Left cardiac atrium (tissue), 1 donor: ENCODE data around the genes SP6, HOXB3 and ATP5MC1.

DNA sequence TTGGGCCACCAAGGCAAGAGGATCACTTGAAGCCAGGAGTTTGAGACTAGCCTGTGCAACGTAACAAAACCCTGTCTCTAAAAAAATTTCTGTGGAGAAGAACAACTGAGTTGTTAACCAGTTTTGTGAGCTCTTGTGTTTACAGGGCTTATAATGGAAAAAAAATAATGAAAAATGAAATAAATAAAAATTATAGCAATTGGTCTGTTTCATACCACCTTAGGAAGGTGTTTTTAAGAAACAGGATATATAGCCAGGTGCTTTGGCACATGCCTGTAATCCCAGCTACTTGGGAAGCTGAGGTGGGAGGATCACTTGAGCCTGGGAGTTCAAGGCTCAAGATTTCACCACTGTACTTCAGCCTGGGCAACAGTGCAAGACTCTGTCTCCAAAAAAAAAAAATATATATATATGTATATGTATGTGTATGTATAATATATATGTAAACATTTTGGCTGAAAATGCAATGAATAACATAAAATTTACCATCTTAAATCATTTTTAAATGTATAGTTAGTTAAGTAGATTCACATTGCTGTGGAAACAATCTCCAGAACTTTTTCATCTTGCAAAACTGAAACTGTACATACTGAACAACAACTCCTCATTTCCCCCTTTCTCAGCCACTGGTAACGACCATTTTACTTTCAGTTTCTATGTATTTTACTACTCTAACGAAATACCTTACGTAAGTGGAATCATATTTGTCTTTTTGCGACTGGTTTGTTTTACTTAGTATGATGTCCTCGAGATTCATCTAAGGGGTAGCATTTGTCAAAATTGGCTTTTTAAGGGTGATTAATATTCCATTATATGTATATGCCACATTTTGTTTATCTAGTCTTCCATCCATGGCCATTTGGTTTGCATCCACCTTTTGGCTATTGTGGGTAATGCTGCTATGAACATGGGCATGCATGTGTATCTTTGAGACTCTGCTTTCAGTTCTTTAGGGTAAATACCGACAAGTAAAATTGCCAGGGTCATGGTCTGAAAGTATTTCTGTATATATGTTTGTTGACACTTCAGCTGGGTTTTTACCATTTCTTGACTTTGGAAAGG, 10.1 kb downstream of the KPNB1 start:
- PRO-cap = no peak

GRCh38 chr17:47822946-47823520, 1.4 kb upstream of the OSBPL7 start:
- PRO-cap = no peak

DNA sequence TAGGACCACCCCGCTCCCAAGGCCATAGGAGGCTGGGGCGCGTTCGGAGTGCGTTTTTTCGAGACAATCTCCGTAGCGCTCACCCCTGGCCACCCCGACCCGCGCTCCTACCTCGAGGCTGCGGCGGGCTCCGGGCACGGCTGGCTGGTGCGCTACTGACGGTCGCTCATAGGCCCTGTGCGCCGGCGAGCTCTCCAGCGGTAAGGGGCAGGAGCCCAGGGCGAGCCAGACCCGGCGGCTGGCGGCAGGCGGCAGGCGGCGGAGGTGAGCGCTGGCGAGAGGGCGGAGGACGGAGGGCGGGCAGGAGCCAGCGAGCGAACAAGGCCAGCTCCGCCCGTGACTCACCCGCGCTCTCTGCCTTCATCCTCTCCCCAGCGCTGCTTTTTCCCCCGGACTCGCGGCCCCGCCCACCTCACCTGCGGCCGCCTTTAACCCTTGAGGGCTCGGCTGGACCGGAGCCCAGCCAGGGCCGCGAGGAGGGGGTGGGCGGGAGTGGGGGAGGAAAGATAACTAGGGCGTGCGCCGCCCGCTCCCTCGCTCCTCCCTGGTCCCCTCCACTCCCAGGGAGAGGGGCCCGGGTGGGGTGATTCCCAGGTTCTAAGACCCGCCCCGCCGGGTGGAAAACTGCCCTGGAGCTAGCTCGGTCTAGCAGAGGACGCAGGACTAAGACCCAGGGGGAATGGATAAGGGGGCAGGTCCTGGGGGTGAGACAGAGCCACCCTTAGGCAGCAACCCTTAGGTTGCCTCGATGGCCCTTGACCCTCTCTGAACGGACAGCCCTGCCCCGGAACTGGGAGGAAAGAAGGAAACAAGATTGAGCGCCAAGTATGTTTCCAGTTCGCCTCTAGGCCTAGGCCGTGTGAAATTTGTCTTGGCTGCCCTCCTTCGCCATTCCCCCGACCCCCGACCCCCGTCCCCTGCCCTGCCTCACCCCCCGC, at the start of gene SP6:
SP6 (minus strand) TSS at position 356 of the 938 bp plus-strand sequence.
- PRO-cap = unidirectional peak, minus-strand start at position 356 of the sequence

GRCh38 chr17:47884930-47885569, 11.0 kb upstream of the SP2 start:
- PRO-cap = no peak

GRCh38 chr17:47958525-47959167, 963 bp upstream of the PRR15L start:
- PRO-cap = no peak

GRCh38 chr17:47965988-47966676, 4.8 kb upstream of the CDK5RAP3 start:
- PRO-cap = no peak

DNA sequence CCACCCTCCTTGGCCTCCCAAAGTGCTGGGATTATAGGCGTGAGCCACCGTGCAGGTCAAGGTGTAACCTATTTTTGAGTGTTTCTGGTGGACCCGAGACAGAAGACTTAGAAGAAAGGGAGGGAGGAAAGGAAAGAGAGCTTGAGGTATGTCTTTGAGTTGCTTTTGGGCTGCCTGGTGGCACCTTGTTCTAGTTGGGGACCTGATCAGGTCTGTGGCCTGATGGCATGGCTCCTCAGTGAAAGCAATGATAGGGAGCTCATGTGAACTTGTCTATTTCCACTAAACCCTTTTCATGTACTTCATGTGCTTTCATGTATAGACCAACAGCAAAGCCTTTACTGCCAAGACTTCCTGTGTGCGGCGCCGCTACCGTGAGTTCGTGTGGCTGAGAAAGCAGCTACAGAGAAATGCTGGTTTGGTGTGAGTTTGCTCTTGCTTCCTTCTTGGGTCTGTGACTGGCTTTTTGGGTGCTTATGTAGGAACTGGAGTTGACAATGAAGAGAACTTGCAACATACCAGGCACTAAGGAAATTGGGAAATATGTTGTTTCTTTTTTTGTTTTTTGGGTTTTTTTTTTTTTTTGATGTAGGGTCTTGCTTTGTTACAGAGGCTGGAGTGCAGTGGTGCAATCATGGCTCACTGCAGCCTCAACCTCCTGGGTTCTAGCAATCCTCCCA, 5.6 kb downstream of the SNX11 start:
- PRO-cap = no peak

- PRO-cap = no peak
Observed at GRCh38 chr17:48162816-48163671, 55.5 kb downstream of the SNX11 start.

GRCh38 chr17:48440707-48441203, 10.7 kb upstream of the SKAP1 start:
- PRO-cap = no peak

GRCh38 chr17:48541680-48542071, 3.2 kb downstream of the HOXB2 start:
- PRO-cap = bidirectional peak, plus-strand start at chr17:48541934, minus-strand start at chr17:48541805

GRCh38 chr17:48576384-48577207, 1.6 kb downstream of the HOXB4 start:
- PRO-cap = no peak

DNA sequence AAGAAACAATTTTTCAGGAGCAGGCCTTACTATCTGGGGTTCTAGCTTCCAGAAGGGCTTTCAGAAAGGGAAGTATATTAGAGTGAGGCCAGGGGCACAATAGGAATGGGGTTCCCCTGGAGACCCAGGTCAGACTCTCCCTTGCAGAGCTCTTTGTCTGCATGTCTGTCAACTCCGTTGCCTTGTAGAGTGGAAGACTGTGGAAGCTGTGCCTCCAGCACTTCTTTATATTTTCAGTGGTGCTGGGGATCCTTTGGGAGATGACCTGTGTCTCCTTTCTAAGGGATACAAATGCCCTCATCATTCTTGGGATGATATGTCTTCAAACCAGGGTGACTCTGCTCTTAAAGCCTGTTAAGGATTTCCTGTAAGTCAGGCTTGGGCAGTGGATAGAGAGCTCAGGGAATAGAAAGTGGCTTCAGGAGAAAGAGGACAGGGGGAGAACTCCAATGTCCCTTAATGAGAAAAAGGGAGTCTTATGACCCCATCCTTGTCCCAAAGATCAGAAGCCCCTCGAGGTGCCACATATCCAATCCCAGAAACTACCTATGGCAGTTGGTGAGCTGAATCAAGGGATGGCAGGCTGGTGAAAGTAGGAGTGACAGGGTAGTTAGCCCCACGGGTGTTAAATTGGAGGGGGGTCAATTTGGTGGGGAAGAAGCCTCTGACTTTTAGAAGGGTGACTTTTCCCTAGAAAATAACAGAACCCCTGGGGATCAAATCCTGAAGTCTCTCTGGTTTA, 1.5 kb downstream of the HOXB3 start:
- PRO-cap = no peak

DNA sequence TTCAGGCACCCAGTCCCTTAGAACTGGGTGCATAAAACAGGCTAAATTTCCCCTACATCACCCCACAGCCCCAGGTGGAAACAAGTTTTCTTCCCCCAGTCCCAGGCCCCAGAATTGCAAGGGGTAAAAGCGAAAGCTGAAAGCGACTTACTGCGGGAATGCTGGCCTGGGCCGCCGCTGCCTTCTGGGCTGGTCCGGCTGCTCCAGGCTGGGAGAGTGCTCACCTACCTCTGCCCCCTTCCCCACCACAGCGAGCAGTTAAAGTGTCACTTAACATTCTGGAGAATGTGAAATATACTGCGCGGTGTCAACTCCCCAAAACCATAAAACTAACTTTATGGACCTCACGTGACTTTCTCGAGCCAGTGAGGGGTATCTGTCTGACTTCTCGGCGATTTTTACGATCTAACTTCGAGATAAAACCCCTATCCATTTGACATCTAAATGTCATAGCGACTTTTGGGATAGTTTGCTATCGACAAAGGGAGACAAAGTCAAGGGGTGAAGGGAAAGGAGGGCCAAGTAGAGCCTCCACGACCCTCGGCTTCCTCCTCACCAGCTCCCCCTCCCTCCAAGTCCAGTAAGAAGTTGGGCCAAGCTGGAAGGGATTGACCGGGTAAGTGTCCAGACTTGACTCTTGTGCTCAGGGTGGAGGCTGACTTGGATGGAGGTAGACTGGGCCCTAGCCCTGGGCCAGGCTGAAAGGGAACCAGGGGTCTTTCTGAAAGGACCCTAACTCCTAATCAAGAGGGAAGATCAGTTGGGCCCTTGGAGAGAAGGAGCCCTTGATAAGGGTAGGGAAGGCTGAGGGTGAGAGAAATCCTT, at the start of gene HOXB3:
HOXB3 (minus strand) TSS at position 268 of the 825 bp plus-strand sequence.
- PRO-cap = no peak

GRCh38 chr17:48596690-48596995, 3.1 kb upstream of the HOXB5 start:
- PRO-cap = no peak

DNA sequence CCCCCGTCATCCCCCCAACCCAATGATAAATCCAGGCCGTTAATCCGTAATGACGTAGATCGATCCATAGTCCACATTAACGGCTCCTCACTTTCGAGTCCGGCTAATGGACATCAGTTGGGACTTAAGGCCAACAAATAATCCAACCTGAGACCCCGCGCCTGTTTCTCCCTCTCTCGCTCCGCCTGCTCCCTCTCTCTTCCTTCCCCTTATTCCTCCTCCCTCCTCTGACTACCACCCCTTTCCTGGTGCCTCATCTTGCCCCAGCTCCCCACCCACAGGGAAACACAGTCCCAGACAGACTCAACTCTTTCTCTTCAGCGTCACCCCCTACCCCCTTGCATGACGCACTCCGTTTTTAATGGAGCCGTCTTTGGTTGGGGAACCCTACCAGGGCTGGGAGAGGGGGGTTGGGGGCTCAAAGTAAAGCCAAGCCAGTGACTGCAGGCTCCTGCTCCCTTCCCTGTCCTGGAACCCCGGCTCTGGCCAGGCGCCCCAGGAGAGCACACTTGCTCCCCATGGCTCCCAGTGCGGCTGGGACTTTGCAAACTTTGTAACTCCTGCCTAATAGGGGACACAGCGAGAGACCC, 3.5 kb upstream of the HOXB5 start:
- PRO-cap = no peak

DNA sequence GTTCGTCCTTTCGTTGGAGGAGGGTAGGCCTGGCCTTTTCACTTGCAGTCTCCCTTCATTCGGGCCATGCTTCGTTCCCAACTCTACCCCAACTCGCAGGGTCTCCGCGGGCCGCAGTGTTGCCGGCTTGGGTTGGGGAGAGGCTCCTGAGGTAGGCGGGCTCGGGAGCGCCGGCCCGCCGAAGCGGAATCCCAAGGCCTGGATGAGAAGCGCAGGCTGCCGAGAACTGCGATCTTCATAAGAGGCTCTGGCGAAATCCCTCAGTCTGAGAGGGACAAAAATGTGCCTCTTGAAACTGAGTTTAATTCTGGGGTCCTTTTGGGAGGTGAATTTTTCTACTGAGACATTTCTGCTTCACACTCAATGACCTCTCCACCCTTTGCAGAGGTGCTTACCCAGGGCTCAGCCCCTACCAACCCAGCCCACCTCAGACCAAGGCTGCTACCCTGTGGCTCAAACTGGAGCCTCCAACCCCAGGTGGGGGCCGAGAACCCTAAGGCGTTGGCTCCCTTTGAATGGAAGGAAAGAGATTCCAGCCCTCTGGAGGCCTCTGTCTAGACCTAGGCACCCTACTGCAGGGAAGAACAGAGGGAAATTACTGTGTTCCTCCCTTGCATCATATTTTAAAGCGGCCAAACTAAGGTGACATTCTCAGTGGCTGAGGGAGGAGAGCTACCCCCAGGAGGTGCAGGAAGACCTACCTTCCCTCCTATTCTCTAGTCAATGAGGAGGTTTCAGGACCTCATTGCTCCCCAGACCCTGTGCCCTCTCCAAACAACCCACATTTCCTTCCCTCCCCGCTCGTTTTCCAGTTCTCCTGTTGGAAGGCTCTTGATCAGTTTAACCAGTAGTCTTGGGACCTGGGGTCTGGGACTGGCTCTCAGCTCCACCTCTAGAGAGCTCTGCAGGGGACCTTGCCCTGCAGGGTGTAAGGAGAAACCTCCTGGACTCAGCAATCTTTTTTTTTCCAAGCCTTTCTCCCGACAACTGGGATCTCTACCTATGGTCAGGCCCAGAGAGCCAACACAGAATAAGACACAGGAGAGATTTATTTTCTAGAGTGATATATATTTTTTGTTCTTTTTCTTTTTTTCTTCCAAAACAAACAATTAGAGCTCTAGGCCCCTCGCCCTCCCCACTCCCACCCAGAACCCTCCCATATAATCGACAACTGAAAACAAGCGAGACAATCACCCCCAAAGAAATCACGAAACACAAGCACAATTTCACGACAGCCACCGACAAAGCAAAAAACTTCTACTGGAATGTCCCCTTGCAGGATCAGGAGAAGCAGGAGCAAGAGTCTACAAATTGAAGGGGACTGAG, 5.5 kb upstream of the HOXB8 start:
- PRO-cap = no peak

DNA sequence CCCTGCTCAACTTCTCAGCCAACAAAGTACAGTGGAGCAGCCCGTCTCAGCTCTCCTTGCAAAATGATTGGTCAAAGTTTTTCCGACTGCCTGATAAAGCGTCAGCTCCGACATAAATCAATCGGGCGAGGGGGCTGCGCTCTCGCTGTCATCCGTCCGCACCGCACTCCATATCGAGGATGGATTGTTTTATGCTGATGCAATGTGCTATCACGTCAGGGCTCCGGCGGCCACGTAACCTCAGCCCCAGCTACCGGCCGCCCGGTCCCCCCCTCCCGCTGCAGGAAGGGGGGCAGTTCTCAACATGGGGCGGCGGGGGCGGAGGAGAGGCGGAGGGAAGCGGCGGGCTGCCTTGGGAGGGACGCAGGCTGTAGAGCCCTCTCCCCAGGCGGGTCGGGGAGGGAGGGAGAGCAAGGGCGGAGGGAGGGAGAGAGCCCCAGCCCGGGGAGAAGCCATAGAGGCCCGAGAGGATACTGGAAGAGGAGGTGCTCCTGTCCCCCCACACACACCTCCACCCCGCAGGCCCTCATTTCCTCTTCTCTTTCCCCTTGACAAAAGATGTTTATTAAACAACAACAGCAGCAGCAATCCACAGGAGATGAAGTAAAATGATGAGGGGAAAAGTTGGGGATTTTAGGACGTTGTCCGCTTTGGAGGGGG, 381 bp upstream of the HOXB9 start:
- PRO-cap = no peak

DNA sequence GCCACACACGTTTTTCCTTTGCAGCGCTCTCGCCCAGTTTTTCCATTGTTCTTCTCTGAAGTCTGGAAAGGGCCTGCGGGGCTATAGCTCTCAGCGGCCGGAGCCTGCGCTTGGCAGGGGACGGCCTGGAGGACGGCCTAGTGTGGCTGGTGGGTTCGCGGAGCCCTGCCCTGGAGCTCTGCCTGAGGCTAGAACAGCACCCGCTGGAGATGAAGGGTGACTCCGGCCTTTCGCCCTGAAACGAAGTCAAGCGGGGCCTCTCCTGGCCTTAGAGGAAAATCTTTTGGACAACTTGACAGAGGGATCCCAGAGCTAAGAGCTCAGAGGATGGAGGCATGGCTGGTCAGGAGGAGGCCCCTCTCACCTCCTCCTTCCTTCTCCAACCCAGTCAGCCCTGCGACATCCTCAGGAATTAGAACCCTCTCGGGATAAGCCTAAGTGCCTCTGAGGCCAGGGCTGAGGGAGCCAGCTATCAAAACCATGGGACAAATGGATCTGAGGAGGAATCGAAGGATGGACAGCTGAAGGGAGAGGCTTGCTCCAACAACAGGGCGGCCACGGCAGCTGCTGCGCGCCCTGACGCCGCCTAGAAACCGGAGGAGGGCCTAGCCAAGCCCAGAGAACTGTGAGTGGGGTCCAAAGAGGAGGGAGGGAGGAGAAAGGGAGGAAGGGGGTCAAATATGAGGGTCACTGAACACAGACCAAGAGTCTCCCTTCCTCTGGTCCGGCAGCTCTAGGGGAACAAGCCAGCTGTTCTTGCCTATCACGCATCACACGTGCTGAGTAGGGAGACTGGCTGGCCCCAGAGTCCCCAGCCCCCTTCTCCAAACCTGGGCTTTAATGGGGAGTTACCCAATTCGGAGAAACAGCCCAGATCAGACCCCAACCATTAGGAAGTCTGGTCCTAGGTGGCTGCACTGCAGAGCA, 5.7 kb upstream of the HOXB13 start:
- PRO-cap = no peak

DNA sequence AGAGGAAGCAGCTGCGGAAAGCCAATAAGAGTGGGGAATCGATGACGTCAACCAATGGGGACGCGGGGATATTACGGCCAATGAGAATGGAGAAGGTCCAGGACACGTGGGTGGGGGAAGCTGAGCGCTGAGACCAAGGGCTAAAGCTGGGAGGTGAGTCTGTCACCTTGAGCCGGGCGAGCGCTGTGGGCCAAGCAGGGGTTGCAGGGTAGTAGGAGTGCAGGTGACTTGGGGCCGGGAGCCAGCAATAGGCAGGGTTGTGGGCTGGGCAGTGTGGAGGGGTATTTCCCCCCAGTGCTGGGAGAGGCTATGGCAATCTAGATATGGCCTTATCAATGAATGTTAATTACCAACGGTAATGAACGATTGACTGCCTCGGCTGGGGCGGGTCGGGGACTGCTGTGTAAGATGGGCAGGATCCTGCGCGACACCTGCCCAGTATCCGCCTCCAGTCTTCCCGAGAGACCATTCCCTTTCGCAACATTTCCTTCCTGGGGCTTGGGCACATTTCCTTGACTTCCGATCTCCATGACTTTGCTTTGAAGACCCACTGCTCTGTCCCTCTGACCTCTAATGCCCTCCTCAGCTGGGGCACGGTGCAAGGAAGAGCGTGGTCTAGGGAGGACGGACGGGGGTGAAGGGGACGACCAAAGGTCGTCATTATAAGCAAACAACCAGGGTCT, at the start of gene ATP5MC1:
ATP5MC1 (plus strand) TSS at position 100 of the 683 bp plus-strand sequence.
- PRO-cap = unidirectional peak, plus-strand start at position 165 of the sequence

GRCh38 chr17:48994782-48995933, 2.0 kb upstream of the IGF2BP1 start:
- PRO-cap = no peak